Pericardium (tissue), 1 donor: Measurements from ENCODE around the gene EIF4E.

DNA sequence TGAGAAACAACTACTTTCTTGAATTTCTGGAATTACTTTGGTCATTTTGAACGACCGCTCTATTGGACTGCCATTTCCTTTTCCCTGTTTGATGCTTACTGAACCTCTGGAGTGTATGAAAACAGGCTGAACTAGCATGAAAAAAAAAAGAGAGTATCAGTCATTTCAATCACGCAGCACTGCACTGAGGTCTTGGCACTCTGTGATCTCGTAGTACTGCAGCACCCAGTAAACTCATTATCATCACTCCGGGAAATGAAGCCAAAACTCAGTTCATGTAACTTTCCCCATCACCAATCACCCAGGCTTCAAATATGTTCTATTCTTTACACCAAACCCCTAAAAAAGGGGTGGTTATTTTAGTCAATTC, 54.5 kb downstream of the TSPAN5 start:
- RRBS = no CpG with 5 or more reads among the region's 5 CpGs

GRCh38 chr4:98874490-98875130, 54.3 kb downstream of the EIF4E start:
- RRBS = no CpG with 5 or more reads among the region's 14 CpGs

DNA sequence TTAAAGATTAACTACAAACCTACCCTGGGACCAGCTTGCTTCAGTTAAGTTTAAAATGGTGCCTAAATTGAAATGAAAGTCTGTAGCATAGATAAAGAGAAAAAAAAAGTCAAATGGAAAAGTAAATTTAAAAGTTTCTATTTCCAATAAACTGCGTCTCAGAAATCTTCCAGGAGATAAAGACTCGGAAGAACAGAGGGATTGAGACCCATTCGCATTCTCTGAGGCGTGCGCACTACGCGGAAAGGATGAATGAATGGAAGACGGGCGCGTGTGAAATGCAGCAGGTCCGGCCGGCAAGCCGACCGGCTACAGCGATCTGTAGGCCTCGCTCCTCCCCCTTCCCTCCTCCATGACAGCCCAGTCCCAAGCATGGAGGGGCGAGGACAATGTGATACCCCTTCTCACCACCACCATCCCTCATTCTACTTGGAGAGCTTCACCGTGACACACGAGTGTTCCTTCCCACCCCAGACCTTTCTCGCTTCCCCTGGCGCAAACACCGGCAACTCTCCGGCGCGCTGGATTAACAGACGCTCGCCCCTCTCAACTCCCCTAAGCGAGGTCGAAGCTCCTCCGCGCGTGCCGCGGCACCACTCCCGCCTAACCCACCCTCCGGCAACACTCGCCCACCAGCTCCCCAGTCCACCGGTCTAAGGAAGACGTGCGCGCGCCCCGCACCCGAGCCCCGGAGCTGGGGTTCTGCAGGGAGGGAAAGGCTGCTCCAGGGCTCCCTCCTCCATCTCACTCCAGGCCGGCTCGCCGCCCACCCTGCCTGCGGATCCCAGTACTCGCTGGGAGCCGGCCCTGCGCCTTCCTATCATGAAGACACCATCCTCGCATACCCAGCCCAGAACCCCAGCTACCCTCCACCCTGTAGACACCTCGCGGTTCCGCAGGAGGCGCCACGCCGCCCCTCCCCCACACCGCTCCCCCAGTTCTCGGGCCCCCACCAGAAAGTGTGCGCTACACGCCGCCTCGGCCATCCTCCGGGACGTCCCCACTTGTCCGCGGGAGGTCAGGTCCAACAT, 676 bp downstream of the EIF4E start:
- RRBS = 1% methylated on average over 27 of the region's 69 CpGs

DNA sequence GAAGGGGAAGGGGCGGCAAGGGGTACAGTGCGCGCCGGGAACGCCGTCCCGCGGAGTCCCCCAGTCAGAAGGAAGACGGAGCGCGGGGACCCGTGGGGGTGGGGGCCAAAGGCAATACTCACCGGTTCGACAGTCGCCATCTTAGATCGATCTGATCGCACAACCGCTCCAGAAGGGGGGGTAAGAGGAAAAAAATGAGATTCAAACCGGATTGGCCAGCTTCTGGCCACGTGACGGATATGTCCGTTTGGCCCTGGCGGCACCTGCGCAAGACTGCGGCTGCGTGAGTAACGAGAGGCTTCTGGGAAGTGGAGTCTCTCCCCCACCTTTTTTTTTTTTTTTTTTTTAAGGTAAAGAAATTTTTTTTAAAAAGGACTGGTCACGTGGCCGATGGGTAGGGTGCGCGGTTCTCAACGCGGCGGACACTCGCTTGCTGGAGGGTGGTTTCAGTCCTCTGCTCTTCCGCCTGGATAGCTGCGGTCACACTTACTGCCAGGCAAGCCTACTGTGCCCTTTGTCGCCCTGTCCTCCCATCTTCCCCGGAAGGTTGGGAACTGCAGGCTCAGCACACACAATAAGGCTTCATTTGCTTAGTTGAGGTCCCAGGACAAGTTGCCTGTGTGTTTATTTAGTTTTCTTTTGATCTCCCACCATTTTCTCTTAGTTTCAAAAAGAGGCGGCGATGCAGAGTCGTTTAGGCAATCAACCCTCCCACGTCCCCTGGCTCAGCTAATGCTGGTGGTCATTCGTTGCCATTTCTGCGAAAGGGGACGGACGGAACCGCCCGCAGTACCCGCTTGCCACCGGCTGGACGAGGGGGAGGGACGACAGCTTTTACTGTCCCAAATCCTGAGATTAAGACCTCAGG, at the start of gene EIF4E:
TSS of gene EIF4E (minus strand) at position 161 of the 868 bp plus-strand sequence.
- RRBS = 1% methylated on average over 14 of the region's 53 CpGs

DNA sequence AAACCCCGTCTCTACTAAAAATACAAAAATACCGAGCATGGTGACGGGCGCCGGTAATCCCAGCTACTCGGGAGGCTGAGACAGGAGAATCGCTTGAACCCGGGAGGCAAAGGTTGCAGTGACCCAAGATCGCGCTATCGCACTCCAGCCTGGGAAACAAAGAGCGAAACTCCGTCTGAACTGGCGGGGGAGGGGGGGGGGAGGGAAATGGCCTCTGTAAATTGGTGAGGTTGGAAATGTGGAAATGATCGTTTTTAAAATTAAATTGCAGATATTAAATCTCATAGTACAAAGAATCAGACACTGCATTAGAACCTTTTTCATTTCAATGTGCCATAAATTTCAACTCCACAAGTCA, 1.4 kb downstream of the ADH5 start:
- RRBS = no CpG with 5 or more reads among the region's 15 CpGs

GRCh38 chr4:99124885-99125607, 19.1 kb downstream of the ADH4 start:
- RRBS = no CpG with 5 or more reads among the region's 1 CpG

DNA sequence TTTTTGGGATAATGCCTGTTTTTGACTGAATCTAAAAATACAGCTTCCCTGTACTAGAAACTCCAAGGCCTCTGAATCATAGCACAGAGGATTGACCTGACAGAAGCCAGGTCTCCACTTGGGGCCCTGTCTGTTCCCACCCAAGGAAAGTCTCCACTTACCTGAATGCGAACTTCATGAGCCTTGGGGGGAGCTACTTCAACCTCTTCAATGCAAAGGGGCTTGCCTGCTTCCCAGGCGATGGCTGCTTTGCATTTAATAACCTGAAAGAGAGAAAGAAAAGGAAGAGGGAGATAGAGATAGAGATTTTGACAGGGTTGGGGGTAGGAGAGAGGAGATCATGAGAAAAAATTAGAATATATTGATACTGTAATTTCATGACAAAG, 1.6 kb downstream of the ADH4 start:
- RRBS = no CpG with 5 or more reads among the region's 2 CpGs

DNA sequence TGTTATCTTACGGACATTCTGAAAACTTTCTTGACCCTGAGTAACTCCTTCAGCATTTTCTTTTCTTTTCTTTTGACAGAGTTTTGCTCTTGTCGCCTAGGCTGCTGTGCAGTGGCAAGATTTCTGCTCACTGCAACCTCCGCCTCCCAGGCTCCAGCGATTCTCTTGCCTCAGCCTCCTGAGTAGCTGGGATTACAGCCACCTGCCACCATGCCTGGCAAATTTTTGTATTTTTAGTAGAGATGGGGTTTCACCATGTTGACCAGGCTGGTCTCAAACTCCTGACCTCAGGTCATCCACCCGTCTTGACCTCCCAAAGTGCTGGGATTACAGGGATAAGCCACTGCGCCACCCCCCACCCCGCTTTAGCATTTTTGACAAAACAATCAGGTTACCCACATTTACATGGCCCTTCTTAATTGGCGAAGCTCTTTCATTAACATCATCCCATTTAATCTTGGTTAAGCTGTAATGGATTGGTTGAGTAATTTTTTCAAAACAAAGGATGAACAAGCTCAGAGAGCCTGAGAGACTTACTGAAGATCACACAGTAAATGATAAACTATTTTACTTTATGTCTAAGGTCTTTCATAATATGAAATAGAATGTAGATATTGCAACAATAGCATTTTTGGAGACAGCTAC, 15.1 kb downstream of the ADH1B start:
- RRBS = no CpG with 5 or more reads among the region's 8 CpGs

- RRBS = no CpG with 5 or more reads among the region's 11 CpGs
These were observed 3.7 kb downstream of the ADH1B start for GRCh38 chr4:99317049-99318441.

- RRBS = no CpG with 5 or more reads among the region's 4 CpGs
These were observed 146.7 kb downstream of the PPP3CA start for GRCh38 chr4:101200479-101201144.

GRCh38 chr4:101282410-101282983, 64.8 kb downstream of the PPP3CA start:
- RRBS = no CpG with 5 or more reads among the region's 3 CpGs

DNA sequence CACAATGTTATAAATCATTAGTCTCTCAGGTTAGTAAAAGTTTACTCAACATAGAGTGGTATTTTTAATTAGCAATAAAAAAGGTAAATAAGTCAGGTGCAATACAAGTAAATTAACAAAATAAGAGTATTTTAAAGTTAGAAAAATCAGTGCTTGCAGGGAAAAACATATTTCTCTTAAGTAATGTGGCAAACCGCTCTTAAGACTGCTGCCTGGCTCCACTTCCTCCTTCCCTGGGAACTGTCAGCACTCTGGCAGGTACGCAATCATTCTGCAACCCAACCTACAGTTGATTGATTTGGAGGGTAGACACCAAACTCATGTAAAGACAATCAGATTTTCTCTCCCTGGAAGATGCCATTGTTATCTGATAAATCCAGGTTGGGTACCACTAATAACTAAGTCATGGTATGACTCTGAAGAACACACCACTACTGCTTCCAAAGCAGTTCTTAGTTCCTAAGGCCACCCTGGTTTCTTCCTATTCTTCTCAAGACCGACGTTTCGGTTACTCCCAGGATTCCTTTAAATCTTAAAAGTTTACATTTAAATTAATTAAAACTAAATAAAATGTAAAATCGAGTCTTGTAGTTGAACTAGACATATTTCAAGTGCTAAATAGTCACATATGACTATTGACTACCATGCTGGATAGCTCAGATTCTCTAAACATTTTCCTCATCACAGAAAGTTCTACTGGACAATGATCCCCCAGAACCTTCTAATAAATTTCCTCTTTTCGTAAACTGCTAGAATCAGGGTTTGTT, 63.7 kb downstream of the PPP3CA start:
- RRBS = no CpG with 5 or more reads among the region's 7 CpGs

DNA sequence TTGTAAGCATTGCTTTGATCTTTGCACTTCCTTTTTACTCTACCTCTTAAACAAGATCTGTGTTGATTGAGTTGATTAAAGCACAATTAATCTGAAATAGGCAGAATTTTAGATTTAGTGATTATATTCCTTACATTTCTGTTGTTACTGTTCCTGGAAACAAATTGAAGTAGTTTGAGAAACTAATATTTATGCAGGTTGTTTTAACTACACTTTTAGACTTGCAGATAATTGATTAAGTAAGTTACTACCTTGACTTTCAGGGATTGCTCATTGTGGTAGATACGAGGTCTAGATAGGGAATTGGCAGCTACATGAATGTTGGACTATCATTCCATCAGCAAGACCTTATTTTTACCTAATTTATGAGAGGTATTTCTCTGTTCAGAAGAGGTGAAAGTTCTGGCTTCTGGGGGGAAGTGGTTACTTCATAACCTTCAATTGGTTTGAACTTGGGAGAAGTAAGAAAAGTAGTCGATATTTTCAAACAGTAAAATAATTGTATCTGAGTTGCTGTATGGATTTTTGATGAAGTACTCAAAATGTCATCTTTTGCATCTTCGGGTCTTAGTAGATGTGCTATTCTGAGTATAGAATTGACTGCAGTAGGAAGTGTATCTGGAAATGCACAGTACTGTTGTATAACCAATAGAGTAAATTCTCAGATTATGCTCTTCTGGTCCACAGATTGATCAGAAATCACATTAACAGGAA, 2.7 kb downstream of the NFKB1 start:
- RRBS = no CpG with 5 or more reads among the region's 3 CpGs

DNA sequence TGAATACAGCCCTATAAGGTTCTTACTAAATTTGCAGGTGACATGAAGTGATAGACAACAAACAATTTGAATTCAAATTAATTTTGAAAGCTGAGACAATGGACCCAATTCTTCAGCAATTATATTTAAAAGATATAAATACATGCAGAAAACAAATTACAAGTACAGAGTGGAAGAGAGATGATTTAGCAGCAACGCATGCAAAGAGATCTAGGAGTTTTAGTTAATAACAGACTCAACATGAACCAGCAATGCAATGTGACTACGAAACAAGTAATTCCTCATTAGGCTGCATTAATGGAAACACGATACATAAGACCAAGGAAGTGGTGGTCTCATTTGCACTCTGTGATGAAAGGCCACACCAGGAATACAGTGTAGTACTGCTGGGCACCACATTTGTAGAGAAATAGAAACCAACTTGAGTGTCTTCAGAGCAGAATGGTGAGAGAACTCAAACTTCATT, 50.6 kb downstream of the NFKB1 start:
- RRBS = no CpG with 5 or more reads among the region's 3 CpGs

GRCh38 chr4:102554451-102554807, 53.3 kb downstream of the NFKB1 start:
- RRBS = no CpG with 5 or more reads among the region's 4 CpGs

GRCh38 chr4:102560474-102561328, 59.5 kb downstream of the NFKB1 start:
- RRBS = no CpG with 5 or more reads among the region's 4 CpGs

DNA sequence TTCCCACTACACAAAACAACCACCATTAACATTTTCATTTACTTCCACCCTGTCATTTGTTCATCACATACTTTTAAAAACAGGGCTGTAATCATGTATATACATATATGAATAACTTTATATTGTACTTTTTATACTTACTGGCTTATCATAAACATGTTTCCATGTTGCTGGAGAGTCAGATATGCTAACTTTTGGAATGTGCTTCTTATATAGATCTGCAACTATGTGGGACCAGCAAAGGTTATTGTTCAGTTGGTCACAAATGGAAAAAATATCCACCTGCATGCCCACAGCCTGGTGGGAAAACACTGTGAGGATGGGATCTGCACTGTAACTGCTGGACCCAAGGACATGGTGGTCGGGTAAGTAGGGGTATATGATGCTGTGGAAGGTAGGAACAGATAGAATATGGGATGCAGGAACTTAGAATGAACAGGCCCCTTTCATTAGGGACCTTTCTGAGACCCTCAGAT, 65.7 kb downstream of the NFKB1 start:
- RRBS = no CpG with 5 or more reads among the region's 1 CpG

GRCh38 chr4:102757398-102758427, 3.1 kb downstream of the MANBA start:
- RRBS = no CpG with 5 or more reads among the region's 4 CpGs

DNA sequence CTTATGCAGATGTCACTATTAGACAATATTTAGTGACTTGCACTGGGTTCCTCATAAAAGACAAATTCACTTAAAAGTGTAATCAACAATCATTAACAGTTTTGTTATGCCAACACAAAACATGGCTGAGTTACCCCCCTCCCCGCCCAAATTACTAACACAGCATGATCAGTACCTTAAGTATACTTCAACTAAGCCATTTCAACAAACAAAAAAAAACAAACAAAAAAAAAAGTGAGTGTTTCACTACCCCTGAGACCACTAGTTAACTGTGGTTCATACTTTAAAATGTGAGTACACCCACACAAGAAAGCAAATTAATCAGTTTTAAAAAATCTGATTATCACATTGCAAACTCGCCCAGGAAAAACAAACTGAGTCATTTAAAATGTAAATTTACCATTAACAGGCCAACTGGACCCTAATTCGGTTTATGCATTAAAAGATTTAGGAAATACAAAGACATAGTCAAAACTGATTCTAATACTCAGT, 32.9 kb downstream of the UBE2D3 start:
- RRBS = no CpG with 5 or more reads among the region's 3 CpGs